ENCODE results near the gene OLFML2A.

GRCh38 chr9:123482664-123483215, 126.7 kb downstream of the CRB2 start:
- PRO-cap: no peak
- RAMPAGE, long total RNA, 4 experiments: no peak in any of the 4 experiments

GRCh38 chr9:123816571-123817134, 113.3 kb downstream of the DENND1A start:
- PRO-cap: no peak
- RAMPAGE, long total RNA, 4 experiments: no peak in any of the 4 experiments

DNA sequence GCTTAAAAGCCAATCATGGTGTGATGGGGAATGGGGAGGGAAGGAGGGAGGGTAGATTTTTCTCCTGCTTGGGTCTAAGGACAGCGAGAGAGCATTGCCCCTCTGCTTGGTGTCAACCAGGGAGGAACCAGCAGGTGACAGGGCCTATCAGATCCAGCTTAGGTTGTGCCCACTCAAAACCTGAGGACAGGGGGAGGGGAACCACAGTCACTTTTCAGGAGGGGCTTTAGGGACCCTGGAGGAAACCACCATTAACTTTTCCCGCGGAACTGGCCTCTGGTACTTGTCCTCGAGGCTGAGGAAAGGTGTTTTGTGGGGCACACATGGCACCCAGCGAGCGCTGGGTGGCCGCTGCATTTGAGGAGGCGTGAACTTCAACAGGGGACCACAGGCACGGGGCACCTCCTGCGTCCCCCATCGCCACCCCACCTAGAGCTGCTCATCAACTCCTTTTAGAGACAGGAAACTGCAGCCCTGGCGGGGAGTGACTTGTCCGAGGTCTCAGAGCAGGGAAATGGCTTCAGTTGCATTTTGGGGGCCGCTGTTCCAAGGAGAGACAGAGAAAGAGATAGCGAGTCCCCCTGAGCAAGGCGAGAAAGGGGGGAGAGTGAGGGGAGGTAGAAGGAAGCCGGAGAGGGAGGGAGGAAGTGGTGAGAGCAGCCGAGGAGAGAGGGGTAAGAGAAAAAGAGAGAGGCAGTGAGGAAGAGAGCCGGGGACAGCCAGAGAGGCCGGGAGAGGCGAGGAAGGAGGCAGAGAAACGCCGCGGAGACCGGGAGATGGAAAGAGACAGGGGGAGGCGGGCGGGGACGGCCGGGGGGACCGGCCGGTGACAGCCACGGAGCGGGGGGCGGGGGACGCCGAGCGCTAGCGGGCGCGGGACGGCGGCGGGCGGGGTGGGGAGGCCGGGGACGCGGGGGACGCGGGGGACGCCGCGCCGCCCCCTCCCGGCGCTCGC, 12.6 kb upstream of the LHX2 start:
- PRO-cap: no peak
- RAMPAGE, long total RNA, 4 experiments: no peak in any of the 4 experiments

DNA sequence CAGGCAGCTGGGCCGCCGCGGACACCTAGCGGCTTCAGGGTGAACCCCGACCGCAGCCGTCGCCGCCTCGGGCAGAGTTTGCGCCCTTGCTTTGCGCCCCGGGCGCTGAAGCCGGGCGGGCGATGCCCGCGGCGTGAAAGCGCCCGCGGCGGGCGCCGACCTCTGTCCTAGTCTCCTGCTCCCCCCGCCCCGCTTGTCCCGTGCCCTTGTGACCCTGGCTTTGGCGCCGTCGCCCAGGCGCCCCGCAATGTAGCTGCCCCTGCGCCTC, 254 bp downstream of the LHX2 start:
- PRO-cap: no peak
- RAMPAGE, long total RNA, 4 experiments: no peak in any of the 4 experiments

GRCh38 chr9:124242170-124242832, 15.4 kb upstream of the NEK6 start:
- PRO-cap: unidirectional peak, plus-strand start at chr9:124242728
- RAMPAGE, long total RNA, 4 experiments: no peak in any of the 4 experiments

GRCh38 chr9:124350701-124351960, 64.1 kb downstream of the PSMB7 start:
- PRO-cap: no peak
- RAMPAGE, long total RNA, 4 experiments: no peak in any of the 4 experiments

GRCh38 chr9:124355289-124355970, 59.8 kb downstream of the PSMB7 start:
- PRO-cap: no peak
- RAMPAGE, long total RNA, 4 experiments: no peak in any of the 4 experiments

DNA sequence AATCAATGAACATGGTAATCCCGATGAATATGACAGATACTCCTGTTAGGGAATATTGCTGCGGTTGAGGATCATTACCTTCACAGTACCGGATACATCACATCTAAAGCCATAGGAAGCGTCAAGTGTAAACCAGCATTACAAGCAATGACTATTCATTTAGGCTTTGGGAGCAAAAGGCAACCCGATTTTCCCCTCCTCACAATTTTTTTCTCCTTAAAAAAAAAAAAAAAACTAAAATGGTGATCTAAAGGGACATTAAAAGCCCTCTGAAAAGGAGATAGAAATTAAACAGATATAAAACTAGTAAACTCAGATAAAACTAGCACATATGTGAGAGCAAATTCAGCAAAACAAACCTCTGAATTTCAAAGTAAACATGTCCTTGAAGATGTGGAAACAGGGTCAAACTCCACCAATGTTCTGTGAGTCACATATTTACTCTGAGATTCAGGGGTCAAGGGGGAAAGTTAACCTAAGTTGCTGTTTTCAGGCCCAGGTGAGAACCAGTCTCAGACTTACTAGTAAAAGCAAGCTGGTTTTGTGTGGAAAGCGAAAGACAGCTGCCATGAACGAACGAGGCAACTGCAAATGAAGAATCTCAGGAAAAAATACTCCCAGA, 29.2 kb downstream of the PSMB7 start:
- PRO-cap: no peak
- RAMPAGE, long total RNA, 4 experiments: no peak in any of the 4 experiments

- PRO-cap: no peak
- RAMPAGE, long total RNA, 4 experiments: no peak in any of the 4 experiments
These were observed 5.7 kb downstream of the PSMB7 start for GRCh38 chr9:124409428-124410036.

DNA sequence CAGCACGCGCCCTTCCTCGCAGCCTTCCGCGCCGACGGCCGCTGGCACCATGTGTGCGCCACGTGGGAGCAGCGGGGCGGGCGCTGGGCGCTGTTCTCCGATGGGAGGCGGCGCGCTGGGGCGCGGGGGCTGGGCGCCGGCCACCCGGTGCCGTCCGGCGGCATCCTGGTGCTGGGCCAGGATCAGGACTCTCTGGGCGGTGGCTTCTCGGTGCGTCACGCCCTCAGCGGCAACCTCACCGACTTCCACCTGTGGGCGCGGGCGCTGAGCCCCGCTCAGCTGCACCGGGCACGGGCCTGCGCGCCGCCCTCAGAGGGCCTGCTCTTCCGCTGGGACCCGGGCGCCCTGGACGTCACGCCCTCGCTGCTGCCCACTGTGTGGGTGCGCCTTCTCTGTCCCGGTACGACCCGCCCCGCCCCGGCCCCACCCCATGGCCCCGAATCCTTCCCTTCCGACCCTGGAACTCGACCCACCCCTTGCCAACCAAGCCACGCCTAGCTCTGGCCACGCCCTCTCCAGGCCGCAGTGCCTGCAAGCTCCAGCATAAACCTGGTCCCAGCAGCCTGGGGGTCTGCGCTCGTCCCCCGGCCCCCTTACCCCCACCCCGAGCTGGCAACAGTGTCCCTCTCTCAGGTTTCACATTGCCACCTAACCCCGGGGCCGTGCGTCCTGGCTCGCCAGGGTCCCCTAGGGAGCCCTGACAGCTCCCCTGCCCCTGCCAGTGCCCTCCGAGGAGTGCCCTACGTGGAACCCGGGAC, 3.2 kb downstream of the ADGRD2 start:
- PRO-cap: no peak
- RAMPAGE, long total RNA, 4 experiments: no peak in any of the 4 experiments

DNA sequence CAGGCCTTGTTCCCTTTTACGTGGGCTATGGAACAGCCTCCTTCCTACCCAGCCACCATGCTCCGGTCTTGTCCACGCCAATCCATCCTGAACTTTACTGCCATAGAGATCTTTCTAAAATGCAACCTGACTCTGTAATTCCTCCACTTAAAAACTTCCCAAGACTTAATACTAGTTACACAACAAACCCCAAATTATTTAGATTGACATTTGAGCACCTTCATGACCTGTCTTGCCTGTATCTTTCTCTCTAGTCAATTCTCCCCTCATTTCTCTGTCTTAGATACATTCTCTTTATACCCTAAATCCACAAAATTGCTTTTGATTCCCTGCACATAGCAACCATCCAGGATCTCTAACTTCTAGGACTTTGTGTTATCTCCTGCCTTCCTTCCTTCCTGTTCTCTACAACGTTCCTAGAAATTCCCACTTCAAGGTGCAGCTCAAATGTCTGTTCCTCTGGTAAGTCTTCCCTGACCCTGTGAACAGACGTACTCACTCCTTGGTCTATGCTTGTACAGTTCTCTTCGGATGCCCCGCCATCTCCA, 24.8 kb upstream of the NR5A1 start:
- PRO-cap: no peak
- RAMPAGE, long total RNA, 4 experiments: no peak in any of the 4 experiments

DNA sequence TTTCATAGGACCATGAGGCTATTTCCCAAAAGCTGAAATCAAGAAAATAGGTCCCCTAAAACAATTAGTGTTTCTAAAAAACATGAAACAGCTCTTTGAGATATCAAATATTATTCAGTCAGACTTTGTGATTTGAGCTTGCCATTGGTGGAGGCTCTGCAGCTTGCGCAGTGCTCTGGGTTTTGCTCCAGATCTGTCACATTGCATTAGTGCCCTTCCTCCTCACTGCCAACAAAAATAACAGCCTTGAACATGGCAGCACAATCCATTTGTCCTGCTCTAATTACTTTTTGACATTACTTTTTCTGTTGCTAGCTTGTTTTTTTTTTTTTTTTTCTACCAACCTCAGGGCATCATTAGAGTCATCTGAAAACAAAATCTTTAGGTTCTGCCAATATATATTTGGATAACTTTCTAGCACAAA, 117.4 kb upstream of the NR5A1 start:
- PRO-cap: no peak
- RAMPAGE, long total RNA, 4 experiments: no peak in any of the 4 experiments

DNA sequence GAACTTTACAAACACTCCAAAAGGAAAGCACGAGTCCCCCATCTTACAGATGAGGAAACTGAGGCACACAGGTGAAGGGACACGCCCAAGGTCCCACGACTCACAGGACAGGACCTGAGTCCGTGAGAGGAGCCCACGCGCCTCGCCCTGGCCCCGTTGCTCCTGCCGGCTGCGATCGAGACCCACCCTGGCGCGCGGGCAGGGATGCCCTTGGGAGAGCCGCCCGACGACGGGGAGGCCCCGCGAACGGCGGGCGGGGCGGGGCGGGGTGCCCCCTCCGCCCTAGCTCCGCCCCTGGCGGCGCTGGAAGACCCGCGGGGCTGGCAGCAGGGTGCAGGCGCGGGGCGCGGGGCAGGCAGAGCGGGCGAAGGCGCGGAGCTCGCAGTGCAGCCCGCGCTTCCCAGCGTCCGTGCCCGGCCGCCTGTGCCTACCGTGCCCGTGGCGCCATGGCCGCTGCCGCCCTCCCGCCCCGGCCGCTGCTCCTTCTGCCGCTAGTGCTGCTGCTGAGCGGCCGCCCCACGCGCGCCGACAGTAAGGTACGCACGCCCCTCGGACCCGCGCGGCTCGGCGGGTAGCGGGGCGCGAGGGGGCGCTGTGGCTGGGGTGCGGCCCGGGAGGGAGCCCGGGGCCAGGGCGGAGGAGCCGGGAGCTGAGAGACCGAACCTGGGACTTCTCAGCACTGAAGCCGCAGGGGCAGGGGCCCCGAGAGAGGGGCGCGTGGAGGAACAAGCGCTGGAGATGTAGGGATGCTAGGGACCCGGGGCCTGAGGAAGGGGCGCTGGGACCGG, at the start of gene OLFML2A:
Gene OLFML2A (plus strand): TSS at position 309 of the 788 bp plus-strand sequence.
- PRO-cap: bidirectional peak, plus-strand start at position 336 of the sequence, minus-strand start at position 206 of the sequence; bidirectional peak, plus-strand start at position 606 of the sequence, minus-strand start at position 478 of the sequence
- RAMPAGE, long total RNA, 4 experiments: no peak in any of the 4 experiments

DNA sequence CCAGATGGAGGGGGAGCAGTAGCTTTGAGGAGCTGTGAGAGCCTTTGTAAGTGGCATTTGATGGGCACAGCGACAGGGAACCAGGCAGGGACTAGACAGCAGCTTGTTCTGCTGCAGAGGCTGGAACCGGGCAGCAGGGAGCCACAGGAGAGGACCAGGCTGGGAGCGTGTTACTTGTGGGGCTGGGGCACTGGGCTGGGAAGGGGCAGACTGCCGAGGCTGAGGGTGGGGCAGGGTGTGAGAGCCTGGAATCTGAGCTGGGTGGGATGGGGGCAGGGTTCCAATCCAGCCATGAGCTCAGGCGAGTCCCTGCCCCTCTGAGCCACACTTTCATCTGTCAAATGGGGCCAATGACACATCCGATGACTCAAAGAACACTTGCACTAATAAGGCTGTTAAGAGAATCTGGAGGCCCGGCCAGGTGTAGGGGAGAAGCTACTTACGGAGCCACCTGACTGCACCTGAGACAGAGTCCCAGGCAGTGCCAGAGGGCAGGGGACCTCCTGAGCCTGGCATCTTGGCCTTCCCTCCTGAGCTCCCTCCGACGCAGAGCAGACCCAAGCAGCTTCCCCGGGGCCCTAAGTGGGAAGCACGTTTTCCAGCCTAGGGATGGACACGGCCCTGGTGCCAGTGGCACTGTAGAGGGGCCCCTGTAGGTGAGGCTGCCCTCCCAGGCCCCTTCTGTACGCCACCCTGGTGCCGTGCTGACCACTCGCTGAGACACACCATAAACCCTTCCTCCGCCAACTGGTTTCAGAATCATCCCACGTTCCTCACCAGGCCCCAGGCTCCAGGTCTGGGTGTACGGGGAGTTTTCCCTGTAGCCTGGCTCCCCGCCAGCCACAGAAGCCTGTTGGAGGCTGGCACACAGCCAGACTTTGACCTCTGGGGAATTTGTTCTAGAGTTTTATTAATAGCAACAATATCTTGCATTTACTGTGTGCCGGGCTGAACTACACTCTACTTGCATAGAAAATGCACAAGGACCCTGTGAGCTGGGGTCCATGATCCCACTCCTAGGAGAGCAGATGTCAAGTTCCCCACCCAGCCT, 18.4 kb upstream of the WDR38 start:
- PRO-cap: no peak
- RAMPAGE, long total RNA, 4 experiments: no peak in any of the 4 experiments

GRCh38 chr9:124947758-124948269, 6.9 kb upstream of the GOLGA1 start:
- PRO-cap: no peak
- RAMPAGE, long total RNA, 4 experiments: no peak in any of the 4 experiments

DNA sequence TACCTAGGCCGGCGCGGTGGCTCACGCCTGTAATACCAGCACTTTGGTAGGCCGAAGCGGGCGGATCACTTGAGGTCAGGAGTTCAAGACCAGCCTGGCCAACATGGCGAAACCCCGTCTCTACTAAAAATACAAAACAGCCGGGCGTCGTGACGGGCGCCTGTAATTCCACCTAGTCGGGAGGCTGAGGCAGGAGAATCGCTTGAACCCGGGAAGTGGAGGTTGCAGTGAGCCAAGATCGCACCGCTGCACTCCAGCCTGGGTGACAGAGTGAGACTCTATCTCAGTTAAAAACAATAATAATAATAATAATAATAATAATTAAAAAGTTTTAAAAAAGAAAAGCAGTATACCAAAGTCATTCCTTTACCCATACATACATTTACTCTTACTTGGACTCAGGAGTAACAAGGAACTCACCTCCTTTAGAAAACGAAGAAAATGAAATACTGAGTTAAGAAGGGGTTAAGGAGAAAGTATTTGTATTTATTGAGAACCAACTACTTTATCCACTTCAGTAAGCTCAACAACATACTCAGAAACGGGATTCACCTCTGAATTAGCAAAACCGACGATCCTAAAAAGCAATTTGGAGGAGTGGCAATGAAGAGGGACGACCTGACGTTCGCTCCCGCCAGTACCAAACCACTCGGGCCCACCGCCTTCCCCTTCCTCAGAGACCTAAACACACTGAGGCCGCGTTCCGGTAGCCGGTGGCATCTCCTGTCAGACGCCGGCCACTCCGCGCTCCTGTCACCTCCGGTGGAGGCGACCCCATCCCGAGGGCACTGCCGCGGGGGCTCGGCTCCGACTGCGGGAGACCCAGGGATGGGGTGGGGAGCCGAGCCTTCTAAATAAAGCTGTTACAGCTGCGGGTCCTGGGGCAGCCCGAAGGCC, 856 bp downstream of the PPP6C start:
- PRO-cap: no peak
- RAMPAGE, long total RNA, 4 experiments: no peak in any of the 4 experiments

DNA sequence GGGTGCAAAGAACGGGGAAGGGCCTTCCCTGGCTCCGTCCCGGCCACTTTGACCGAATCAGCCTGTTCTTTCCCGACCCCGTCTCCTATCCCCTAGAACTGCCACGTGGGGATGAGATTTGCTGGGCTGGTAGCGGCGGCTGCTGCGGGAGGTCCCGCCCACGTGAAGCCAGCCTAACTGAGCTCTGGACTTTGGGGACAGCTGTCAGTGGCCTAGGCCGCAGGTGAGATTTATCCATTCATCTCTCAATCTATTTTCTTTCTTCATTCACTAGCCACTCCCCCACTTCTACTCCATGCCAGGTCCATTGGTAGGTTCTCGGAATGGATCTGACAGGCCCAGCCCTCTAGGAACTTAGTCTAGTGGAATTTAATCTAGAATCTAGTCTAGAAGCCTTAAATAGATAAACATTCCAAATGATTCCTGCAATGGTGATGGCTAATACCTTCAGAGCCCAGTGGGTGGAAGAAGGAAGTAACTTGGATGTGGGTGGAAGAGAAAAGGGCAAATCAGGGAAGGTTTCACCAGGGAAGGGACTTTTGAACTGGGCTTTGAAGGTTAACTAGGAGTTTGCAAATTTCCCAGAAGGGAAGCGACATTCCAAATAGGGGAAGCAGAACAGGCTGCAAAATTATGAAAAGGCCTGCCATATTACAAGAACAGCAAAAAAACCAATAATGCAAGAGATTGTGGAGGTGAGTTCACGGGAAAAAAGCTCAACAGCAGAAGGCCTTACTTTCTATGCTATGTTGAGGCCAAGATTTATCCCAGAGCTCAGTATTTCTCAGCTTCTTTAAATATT, 543 bp downstream of the RABEPK start:
- PRO-cap: unidirectional peak, minus-strand start at position 59 of the sequence
- RAMPAGE, long total RNA, 4 experiments: no peak in any of the 4 experiments

- PRO-cap: no peak
- RAMPAGE, long total RNA, 4 experiments: no peak in any of the 4 experiments
These were observed 146.0 kb downstream of the GAPVD1 start for GRCh38 chr9:125407607-125407949.

GRCh38 chr9:125428378-125428616, 166.7 kb downstream of the GAPVD1 start:
- PRO-cap: no peak
- RAMPAGE, long total RNA, 4 experiments: no peak in any of the 4 experiments

- PRO-cap: no peak
- RAMPAGE, long total RNA, 4 experiments: no peak in any of the 4 experiments
These were observed 207.0 kb downstream of the GAPVD1 start for GRCh38 chr9:125468489-125469185.

Data from esophagus muscularis mucosa (tissue), 4 donors.